Peritoneum (tissue), 1 donor: ENCODE results near the genes ITGAE and NCBP3.

- PRO-cap, result no peak
Observed at GRCh38 chr17:2998123-2998870, 65.1 kb downstream of the OR1D5 start.

DNA sequence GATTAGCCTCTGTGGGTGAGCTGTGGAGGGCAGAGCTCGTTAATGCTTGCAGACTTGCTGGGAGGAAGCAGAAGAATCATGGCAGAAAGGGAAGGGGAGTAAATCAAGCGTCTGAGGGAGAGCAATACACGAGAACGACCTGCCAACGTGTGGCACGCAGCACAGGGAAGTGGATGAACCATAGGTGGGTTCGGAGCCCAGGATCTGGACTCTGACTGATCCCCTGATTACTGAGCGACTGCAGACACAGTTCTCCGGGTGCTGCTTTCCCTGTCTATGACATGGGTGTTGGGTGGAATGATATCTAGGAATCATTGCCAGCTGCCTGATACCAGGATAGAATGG lies 5.6 kb upstream of the OR1R1P start:
- PRO-cap, result no peak

GRCh38 chr17:3476433-3476722 lies 581 bp downstream of the ASPA start:
- PRO-cap, result no peak

GRCh38 chr17:3512584-3512803 lies 36.7 kb downstream of the ASPA start:
- PRO-cap, result no peak

DNA sequence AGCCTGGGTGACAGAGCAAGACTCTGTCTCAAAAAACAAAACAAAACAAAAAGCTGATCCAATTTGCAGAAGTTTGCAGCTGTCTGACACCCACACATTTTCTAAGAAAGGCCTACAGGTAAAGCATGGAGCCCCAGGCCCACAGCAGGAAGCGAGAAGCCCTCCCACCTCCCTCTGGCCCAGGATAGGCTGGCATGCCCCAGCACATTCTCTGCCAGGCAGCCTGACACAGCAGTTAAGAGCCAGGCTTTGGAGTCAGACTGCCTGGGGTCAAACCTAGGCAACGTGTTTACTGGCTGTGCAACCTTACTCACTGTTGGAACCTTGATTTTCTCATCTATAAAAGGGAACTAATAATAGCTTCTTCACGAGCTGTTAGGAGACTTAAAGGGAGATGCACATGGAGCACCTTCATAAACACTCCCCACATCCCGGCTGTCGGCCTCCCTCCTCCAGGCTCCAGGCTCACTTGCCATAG lies 5.3 kb upstream of the TRPV3 start:
- PRO-cap, result no peak

- PRO-cap, result no peak
Observed at GRCh38 chr17:3646037-3646268, 9.4 kb downstream of the CTNS start.

DNA sequence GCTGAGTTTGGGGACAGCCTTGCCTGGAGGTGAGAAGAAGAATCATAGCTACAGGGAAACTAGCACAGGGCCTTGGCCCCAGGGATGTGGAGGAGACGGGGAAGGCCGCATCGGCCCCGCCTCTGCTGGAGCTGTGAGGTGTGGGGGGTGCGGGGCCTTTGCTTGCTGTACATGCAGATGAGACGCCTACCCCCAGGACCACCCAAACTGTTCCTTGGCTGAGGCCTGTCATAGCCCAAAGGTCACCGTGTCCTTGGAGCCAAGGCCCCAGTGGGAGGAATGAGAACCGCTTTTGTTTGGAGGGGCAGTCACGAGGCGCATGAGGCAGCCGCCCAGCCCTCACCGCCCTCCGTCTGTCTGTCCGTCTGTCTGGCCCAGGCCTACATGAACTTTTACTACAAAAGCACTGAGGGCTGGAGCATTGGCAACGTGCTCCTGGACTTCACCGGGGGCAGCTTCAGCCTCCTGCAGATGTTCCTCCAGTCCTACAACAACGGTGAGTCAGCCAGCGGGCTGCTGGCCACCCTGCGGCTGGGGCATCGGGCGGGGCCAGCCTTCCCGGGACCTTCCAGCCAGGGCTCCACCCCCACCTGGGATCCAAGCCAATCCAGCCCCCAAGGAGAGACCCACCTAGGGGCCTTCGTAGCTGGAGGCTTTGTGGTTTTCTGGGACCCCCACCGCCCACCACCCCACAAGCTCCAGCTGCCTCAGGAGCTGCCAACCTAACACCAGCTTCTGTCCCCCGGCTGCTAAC lies 8.7 kb downstream of the TAX1BP3 start:
- PRO-cap, result no peak

DNA sequence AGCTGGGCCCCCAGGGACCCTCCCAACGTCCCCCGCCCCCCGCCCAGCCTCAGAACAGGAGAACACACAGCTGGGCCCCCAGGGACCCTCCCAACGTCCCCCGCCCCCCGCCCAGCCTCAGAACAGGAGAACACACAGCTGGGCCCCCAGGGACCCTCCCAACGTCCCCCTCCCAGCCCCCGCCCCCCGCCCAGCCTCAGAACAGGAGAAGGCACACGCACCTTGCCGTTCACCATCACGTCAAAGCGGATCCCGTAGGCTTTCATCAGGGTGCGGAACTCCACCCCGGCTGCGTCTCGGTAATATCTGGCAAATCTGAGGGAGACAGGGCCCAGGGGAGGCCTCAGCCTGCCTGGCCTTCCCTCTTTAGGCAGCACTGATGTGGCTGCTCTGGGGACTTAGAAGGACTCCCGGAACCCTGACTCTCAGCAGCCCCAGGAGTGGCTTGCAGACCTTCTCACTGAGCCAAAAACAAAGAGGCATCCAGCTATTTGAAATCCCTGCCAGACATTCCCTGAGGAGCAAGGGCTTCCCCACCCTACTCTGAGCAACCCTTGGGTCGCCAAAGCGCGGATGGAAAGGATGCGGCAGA lies 8.1 kb downstream of the P2RX5 start:
- PRO-cap, result no peak

DNA sequence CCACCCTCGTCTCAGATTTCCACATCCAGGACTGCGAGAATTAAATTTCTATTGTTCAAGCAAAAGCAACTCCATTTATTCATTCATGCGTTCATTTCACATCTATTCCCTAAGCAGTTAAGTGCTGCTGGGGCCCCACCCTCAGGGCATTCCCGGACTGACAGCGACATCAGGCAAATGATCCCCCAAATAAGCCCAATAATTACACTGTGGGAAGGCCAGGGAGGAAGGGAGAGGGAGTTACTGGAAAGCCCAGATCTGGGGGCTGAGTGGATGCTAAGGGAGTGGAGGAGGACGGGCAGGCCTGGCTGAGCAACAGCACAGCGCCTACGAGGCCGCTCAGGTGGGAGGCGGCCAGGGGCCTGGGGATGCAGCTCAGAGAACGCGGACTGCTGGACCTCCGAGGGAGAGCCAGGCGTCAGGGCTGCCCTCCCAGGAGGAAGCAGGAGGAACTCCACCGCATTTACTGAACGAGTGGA lies 1.3 kb downstream of the P2RX5 start:
- PRO-cap, result no peak

DNA sequence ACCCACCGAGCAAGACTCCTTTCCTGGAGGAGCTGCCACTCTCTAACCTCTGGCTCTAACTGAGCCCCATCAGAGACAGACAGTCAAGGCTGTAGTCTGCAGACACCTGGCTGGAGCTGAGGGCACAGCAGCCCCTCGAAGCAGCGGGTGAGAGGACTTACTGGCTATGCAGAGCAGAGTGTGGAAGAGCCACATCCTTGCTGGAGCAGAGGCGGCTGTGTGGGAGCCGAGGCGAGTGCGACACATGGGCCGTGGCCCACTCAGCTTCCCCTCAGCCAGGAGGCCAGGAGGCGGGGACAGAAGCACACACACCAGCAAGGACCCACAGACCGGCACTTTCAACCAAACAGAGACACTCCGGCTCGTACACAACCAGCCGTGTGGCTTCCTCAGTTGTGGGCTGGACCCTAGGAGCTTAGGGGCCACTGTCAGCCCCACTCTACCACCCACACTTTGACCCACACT lies at the start of gene ITGAE:
Gene ITGAE (minus strand): TSS at position 239 of the 465 bp plus-strand sequence.
- PRO-cap, result no peak

DNA sequence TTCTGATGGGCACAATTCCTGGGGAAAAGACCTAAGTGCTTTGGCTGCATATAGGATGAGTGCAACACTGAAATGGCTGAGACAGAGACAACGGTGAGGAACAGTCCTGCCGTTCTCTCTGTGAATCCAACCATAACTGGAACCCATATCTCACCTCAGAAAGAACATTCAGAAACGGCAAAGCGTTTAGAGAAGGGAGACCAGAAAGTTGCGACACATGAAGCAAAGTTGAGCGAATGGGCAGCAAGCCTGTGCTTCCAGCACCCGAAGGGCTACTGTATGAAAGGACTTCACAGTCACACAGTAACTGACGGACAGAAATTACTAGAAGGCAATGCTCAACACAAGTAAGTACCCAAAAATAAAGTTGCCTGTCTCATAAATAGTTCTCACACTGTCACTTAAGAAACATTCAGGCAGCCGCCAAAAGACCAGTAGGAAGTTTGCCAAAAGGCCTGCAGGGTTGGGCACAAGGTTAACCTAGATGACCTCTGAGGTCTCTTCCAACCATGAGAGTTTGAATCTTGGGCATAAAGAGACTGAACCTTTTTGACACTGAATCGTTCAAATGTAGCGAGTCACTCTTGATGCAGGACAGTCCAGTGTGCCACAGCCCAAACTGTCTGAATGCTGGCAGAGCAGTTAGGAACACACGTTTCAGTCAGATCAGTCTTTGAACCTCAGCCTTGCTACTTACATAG lies 10.6 kb downstream of the NCBP3 start:
- PRO-cap, result no peak

- PRO-cap, result unidirectional peak, minus-strand start at chr17:3846246
Observed at GRCh38 chr17:3845751-3846794, at the start of gene NCBP3. Gene NCBP3 (minus strand): TSS chr17:3846246.

DNA sequence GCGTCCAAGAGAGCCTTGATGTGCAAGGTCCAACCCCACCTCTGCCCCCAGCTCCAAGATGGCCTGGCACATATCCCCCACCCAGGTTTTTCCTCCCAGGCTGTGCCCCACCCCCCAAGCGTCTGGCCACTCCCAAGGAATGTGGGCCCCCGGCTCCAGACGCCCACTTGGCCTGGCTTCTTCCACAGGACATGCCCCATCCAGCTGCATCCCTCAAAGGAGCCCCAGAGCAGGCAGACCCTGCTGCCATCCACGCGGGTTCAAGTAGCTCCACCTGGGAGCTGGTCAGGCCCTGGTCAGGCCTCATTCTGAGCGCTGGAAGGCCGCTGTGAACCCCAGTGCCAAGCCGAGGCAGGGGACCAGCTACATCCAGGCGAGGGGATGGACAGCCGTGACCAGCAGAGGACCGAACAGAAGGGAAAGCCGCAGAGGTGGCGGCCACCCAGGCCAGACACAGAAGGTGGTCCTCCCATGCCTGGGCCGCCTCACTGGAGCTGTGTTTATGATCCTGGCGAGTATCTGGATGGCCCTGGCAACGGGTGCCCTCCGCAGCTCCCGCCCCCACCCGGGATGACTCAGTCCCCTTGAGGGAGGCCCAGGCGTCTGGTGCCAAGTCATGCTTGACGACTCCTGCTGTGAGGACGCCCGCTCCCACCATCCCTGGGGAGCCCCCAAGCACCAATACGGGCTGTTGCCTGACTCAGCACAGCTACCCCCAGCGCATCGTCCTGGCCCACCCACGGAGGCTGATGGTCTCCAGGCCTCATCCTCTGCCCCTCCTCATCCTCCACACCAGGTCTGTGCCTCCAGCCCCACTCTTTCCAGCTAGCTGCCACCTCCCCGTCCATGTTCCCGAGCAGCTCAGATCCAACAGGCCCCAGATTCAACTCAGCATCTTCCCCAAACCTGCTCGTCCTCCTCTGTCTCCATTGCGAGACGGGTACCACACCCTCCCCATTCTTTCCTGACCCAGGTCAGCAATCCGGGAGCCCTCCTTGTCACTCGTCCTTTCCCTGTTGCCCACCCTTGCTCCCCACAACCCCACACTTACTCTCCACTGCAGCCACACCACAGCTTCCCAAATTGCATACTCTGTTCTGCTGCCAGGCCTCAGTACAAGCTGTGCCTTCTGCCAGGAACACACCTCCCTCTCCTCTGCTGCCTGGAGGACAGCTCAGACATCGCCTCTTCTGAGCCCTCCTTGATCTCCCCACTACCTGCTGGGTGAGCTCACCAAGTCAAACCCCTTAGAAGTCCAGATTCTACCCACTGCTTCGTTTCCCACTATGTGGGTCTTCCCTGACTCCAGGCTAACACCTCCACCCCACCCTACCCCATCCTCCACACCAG lies 2.7 kb downstream of the CAMKK1 start:
- PRO-cap, result no peak

GRCh38 chr17:3913435-3913880 lies 2.8 kb downstream of the P2RX1 start:
- PRO-cap, result no peak

DNA sequence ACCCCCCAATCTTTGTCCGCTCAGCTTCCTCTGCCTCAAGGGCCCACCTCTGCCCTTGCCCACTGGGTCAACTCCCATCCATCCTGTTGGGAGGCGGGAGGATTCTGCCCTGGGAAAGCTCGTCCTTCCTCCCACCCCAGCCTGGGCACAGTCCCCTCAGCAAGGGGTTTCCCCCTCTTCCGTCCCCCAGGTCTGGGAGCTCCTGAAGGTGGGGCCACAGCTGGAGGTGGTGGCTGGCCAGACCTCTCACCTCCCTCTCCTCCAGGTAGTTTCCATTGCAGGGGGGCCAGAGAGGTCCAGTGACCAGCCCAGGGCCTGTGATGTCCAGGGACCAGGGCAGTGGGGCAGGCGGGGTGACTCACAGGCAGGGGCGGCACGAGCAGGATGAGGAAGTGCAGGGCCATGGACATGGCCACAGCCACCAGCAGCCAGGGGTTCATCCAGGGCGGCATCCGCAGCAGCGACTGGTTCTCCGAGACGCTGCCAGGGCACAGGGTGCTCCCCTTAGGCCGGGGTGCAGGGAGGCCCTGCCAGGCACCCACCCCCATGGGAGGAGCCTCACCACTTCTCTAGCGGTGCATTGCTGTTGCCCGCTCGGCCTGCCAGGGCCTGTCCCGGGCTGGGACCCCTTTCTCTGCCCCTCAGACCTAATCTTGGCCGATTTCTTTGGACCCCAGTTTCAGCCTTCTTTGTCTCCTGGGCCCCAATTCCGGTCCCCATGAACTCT lies 12.9 kb upstream of the P2RX1 start:
- PRO-cap, result no peak

DNA sequence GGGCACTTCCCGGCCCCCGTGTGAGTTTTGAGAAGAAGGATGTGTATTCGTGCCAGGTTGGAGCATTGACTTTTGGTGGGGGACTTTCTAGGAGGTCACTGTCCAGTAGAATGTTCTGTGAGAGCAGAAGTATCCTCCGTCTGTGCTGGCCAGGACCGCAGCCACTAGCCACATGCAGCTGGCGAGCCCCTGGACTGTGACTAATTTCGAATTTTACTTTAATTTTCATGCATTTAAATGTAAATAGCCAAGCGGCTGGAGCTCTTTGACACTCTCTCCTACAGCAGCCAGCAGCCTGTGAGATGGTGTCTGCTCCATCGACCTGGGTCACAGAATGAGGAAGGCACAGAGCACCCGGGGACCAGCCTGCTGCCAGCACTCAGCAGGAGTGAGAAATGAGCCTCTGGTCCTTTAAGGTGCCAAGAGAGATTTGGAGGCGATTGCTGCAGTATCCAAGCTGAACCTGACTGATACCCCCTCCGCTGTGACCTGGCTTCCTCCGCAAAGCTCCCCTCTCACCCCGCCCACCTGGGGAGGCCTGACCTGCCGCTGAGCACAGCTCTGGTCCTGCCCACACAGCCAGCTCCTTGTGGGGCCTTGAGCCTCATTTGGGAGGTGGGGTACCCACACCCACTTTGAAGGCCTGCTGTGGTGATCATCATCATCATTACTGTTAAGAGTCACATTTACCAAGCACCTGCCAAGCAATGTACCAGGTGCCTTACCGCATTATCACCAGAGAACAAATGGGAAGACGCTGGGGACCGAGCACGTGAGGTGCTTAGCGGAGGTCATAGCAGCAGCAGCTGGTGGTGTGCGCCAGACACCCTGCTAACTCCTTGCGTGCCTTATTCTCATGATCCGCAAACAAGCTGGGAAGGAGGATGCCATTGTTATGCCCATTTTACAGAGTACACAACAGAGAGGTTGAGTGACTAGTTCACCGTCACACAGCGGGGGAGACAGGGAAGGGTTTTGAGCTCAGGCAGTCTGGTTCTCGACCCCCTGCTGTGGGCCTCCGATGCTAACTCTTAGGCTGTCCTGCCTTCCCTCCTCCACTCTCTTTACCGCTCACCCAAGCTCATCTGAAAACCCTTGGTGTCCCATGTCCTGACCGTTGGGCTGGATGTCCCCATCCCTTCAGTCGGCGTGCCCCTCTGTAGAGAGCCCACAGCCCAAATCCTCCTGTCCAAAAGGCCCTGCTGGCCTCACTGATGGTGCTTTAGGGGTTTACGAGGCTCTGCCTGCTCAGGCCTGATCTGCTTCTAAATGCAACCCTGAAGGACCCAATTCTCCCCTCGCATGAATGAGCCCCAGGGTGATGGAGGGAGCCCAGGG lies 7.4 kb downstream of the ATP2A3 start:
- PRO-cap, result no peak

DNA sequence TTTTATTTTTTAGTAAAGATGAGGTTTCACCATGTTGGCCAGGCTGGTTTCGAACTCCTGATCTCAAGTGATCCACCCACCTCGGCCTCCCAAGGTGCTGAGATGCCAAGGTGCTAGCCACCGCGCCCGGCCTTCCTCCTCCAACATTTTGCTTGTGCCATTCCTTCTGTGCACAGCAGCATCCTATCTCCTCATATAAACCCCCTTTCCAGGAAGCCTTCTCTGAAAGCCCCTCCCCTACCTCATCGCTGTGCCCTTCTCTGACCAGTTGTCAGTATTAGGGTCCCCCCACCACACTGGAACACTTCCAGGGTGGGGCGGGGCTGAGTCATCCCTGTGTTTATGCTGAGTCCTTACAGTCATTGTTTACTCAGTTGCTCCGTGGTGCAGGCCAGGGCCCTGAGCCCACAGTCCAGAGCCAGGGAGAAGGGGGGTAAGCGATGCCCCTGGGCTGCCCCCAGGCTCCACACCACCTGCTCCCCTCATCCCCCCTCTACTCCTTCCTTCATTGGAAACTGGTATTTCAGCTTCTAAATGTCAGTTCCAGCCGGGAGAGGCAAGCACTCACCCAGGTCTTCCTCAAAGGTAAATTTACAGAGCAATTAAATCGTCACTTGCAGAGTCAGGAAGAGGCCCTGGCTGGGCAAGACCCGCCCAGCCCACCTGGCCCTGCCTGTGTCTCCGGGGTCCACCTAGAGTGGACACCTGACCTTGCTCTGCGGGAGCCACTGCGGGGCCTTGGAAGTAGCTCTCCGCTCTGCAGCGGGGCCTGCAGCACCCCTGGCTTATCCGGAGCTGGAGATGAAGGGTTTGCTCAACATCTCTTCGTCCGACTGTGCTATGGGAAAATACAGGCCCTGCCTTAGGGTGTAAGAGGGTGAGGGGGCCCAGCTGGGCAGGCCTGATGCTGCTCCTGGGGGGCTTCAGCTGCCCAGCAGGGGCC lies 4.9 kb downstream of the ATP2A3 start:
- PRO-cap, result no peak

GRCh38 chr17:4019491-4020091 lies 55.4 kb upstream of the ATP2A3 start:
- PRO-cap, result no peak

- PRO-cap, result no peak
Observed at GRCh38 chr17:4050610-4051181, 86.5 kb upstream of the ATP2A3 start.

DNA sequence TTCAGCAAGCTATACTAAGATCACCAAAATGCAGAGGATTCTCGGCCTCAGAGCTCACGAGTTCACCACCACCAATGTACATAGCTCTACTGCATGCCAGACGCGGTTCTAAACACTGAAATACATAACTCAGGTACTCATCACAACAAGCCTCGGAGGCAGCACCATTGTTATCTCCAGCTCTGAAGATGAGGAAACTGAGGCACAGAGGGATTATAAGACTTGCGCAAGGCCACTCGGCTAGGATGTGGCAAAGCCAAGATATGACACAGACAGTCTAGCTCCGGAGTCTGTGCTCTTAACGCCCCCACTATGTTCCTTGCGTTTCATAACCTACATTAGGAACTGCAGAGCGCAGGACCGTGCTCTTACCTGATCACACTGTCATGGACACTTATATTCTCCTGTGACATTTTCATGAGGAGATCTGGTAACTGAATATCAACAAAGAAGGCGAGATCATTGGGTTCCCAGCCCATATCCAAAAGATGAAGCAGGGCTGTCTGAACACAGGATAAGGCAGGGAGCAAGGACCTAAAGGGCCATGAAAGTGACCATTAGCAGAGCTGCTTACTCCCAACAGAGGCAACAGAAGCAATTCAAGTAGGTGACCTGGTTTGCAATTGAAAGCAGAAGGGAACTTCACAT lies 85.1 kb downstream of the ZZEF1 start:
- PRO-cap, result no peak